Measurements from ENCODE around the genes PAQR4 and C16orf90.

DNA sequence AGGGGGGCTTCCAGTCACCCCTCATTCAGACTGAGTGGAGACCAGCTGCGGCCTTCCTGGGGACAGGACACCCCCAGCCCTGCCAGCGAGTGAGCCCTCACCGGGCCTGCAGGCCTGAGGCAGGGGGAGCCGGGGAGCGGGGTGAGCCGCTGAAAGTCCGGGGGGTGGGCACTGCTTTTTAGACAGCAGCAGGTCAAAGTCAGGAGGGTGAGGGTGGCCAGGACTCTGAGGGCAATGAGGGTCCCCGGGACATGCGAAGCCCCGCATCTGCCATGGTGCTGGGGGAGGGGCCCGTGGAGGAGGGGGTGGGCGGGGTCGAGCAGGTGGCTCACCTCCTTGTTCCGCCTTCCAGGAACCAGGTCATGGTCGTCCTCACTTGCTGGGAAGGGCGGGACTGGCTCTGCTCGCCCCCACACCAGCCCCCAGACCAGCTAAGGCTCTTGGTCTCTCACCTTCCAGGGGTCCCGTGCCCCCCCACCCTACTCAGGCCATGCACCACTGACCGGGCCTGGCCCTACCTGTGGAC is 8.5 kb upstream of the KREMEN2 start:
- RRBS = 29% methylated on average over 2 of the region's 19 CpGs

DNA sequence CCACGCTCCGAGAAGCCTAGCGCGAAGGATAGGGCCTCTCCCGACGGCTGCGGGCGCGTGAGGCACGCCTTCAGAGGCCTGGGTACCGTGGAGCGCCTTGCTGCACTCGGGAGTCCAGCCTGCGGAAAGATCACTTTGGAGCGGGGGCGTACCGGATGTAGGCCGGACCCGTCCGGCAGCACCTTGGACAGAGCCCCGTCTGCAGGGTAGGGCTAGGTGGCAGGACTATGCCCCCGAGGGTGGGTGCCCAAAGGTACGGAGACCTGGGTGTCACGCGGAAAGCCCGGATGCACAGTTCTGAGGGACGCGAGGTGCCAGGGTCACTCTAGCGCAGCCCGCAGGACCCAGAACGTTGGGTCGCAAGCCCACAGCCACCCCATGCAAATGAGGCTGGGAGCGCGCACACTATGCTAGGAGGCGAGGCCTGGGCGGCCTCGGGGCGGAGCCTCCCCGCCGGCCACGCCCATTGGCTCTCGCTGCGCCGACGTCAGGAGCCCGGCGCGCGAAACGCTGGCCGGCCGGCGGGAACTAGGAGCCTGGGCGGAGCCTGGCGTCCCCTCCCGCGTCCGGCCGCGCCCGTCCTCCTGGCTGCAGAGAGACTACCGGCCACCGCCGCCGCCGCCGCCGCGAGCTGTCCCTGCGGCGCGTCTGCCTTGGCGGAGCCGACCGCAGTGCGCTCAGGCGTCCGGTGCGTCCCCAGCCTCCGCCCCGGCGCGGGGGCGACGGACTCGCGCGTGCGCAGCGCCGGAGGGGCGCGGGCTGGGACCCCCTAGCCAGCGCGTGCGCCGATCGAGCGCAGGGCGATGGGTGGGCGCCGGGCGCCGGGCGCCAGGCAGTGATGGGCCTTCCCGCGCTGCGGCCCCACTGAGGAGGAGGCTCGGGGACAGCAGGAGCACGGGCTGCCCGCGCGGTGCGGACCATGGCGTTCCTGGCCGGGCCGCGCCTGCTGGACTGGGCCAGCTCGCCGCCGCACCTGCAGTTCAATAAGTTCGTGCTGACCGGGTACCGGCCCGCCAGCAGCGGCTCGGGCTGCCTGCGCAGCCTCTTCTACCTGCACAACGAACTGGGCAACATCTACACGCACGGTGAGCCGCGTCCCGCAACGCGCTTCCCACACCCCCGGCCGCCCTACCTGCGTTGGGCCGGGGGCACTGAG is at the start of gene PAQR4:
Gene PAQR4, plus strand, starts transcription at position 593 of the 1,156 bp plus-strand sequence.
- RRBS = 2% methylated on average over 74 of the region's 140 CpGs

DNA sequence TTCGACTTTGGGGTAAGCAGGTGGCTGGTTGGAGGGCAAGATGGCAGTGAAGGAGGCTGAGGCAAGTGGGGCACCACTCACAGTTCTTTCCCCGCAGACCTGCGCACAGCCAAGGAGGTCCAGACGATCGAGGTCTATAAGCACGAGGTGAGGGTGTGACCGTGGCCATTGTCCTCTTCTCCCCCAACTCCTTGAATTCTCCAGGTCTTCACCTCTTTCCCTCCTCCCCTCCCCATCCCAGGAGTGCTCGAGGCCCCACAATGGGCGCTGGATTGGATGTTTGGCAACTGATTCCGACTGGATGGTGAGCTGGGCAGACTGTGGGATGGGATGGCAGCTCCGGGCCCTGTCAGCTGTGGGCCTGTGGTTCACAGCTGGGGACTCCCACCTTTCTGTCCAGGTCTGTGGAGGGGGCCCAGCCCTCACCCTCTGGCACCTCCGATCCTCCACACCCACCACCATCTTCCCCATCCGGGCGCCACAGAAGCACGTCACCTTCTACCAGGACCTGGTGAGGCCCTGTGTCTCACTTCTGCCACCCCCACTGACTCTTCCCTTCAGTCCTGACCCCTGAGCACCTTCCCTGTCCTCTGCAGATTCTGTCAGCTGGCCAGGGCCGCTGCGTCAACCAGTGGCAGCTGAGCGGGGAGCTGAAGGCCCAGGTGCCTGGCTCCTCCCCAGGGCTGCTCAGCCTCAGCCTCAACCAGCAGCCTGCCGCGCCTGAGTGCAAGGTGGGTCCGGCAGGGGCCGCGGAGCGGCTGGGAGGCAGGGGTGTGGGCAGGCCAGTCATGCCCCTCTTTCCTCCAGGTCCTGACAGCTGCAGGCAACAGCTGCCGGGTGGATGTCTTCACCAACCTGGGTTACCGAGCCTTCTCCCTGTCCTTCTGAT is 3.2 kb downstream of the THOC6 start:
- RRBS = 97% methylated on average over 5 of the region's 26 CpGs

- RRBS = no CpG with 5 or more reads among the region's 14 CpGs
Observed at GRCh38 chr16:3030062-3030558, 6.3 kb downstream of the THOC6 start.

- RRBS = 87% methylated on average over 1 of the region's 22 CpGs
Observed at GRCh38 chr16:3086806-3087796, 12.0 kb downstream of the ZSCAN10 start.

- RRBS = no CpG with 5 or more reads among the region's 10 CpGs
Observed at GRCh38 chr16:3125430-3126321, 9.2 kb upstream of the ZNF213 start.

DNA sequence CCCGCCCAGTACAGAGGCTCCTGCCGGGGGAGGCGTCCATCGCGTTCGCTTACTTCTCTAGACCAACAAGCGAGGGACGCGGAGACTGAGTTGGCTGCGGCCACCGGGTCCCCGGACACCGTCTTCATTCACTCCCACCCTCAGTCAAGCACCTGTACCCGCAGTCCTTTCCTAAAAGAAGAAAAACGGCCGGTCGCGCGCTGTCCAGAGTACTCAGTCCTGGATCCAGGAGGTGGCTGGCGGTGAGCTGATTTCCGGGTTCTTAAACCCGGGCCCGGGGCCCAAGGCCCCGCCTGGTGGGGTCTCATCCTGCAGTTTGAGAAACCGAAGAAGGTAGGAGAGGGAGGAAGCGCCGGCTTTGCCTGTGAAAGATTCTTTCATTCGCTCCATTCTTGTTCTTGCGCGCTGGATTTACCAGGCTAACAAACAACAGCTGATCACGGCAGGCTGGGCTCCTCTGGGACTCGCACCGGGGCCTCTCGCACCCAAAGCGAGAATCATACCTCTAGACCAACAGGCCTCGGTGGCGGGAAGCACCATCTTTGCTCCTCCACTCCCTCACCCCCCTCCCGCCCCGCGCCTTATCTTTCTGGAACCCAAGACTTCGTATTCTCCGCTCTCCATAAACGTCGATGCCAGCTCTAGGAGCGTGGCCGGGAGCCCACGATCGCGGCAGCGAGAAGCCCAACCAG is 35.8 kb downstream of the ZNF213 start:
- RRBS = 3% methylated on average over 33 of the region's 50 CpGs

DNA sequence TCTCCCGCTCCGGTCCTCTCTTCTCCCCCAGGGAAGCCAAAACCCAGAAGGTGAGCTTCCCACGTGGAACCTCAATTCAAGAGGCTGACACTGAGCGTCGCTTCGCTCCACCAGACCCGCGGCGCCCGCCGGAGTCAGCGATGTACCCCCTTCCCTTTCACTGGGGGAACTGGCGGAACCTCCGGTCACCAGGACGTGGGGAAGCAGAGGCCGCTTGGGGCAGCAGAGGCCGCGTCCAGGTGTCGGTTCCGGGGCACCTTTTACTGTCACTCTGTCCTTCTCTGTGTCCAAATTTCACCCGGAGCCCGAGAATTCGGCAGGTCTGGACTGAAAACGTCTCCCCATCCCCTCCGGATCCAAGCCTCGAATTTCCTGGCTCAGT is 48.4 kb downstream of the ZNF213 start:
- RRBS = 1% methylated on average over 17 of the region's 26 CpGs

- RRBS = no CpG with 5 or more reads among the region's 14 CpGs
Observed at GRCh38 chr16:3486191-3486700, 9.0 kb downstream of the C16orf90 start.

DNA sequence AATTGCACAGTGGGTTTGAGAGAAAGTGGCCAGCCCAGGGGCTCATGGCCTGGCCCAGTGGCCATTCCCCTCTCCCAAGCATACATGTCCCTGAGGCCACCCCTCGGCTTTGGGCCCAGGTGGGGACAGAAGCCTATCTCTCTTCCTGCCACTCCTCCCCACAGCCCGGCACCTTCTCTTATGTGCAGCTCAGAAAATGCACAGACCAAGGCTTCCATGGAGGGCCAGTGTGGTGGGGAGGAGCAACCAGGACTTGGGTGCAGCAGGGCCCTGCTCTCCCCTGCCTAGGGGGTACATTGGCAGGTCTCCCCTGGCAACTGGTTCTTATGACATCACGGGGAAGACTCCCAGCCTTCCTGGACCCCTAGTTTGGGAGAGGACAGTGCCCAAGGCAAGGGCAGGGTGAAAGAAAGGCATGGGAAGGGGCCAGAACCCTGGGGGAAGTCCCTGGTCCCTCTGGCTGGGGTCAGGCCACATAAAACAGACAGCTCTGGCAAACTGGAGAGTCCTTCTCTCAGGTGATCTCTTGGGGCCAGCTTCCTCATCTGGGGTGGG is at the start of gene C16orf90:
Gene C16orf90, minus strand, starts transcription at position 286 of the 555 bp plus-strand sequence.
- RRBS = no CpG with 5 or more reads among the region's 3 CpGs

GRCh38 chr16:3509484-3510016 is 8.7 kb downstream of the CLUAP1 start:
- RRBS = no CpG with 5 or more reads among the region's 12 CpGs

- RRBS = no CpG with 5 or more reads among the region's 24 CpGs
Observed at GRCh38 chr16:3581679-3582475, 4.7 kb upstream of the NLRC3 start.

GRCh38 chr16:3674194-3674709 is 19.8 kb downstream of the DNASE1 start:
- RRBS = 83% methylated on average over 1 of the region's 29 CpGs

GRCh38 chr16:3677437-3678576 is 23.3 kb downstream of the DNASE1 start:
- RRBS = no CpG with 5 or more reads among the region's 33 CpGs

DNA sequence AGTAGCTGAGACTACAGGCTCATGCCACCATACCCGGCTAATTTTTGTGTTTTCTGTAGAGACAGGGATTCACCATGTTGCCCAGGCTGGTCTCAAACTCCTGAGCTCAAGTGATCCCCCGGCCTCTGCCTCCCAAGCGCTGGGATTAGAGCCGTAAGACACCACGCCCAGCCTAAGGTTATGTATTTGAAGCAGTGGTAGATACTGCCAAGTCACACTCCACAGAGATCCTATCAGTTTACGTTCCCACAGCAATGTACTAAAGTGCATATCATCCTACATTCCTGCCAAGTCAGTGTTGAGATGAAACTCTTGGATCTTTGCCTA is 20.5 kb downstream of the TRAP1 start:
- RRBS = no CpG with 5 or more reads among the region's 6 CpGs

GRCh38 chr16:3736032-3736525 is 18.8 kb upstream of the TRAP1 start:
- RRBS = no CpG with 5 or more reads among the region's 6 CpGs

- RRBS = no CpG with 5 or more reads among the region's 8 CpGs
Observed at GRCh38 chr16:3946078-3946568, 65.6 kb upstream of the CREBBP start.

DNA sequence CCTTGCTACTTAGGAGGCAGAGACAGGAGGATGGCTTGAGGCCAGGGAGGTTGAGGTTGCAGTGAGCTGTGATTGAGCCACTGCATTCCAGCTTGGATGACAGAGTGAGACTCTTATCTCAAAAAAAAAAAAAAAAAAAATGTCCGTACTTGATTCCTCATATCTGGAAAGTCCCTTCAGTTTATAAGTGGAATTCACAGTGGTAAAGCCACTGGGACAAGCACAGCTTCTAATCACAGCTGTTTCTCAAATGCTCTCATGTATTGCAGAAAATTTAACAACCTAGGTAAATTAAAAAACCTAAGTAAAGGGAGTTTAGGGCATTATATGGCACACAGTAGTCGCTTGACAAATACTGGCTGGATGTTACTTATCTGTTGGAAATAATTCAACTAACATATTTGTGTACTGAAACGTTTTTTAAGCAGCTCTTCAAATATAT is 78.8 kb upstream of the CREBBP start:
- RRBS = no CpG with 5 or more reads among the region's 3 CpGs

DNA sequence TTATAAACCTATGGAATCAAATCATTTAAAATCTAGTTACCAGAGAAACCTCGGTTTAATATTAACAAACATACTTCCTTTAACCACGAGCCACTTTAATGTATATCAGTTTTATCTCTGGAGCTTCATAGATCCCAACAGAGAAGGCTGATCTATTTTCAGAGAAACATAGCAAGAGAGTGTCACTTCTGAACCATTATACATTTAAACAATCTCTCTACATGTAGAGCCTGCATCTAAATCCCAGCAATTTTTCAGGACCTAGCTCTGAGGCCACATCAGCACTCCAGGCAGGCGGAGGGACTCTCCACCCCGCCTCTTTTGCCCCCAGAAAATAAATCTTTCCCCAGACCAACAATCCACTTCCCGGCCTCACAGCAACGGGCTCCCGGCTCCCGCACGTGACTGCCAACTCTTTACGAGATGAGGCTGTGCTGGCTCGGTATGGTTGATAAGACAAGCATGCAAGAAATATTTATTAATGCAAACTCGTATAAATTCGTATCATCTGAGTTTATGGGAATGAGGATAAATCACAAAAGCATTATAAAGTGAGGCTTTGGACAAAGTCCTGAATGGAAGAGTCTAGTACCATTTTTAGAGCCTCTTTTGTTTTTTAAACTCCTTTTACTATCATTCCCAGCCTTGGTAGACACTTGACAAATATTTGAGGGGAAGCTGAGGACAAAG is 71.6 kb downstream of the ADCY9 start:
- RRBS = no CpG with 5 or more reads among the region's 13 CpGs

GRCh38 chr16:4053919-4054681 is 62.1 kb downstream of the ADCY9 start:
- RRBS = no CpG with 5 or more reads among the region's 22 CpGs

All from AG10803 (cell line).